BJ (cell line): ENCODE measurements around the genes SIGMAR1, CCL21, DNAJB5 and CCDC107.

DNA sequence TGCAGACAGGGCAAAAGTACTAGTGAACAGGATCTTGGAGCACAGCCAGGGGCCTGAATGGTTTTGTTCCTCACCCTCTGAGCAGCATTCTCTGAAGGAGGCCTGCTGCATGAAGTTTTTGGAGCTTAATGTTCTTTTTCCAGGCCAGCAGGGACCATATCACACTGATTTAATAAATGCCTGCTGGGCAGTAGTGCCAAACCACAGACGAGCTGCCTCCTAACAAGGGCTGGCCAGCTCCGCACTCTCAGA is 16.5 kb downstream of the NUDT2 start:
- CAGE, long polyA plus RNA, result no peak
- RRBS, result no CpG with 5 or more reads among the region's 2 CpGs

DNA sequence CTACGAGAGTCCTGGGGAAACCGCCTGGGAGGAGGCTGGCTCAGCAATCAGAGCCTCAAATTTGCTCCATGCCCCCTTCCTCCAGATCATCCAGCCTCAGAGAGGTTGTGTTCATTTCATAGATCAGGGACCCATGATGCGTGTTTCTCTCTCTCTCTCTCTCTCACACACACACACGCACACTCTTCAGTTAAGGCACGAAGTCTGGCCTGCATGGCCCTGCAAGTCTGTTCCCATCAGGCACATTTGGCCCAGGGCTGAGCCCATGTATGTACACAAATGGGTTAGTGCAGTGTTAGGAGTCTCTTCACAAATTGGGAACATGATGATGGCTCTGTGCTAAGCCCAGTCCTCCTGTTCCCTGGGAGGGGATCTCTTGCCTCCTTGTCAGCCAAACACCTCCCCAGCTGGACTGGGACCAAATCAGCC is 6.8 kb downstream of the MYORG start:
- CAGE, long polyA plus RNA, result no peak
- RRBS, result no CpG with 5 or more reads among the region's 5 CpGs

DNA sequence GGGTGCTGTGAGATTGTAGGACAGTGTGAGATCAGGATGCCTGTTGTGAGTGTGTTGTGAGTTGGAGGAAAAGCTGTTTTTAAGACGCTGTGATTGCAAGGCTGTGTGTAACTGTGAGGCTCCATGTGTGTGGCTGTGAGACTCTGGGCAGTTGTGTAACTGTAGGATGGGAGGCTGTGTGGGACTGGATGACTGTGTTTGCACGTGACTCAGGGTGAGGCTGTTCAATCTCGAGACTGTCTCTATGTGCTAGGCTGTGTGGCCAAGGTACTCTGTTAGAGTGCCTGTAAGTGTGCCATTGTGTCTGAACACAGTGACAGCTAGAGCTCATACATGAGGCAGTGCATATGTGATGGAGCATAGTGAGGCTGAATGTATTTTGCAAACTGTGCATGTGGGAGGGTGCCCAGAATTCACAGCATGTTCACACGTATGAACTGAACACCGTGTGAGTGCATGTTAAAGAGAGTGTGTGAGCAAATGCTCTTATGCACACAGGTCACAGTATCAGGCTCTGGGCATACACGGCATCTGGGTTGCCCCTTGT is 29.3 kb downstream of the CNTFR start:
- CAGE, long polyA plus RNA, result no peak
- RRBS, result no CpG with 5 or more reads among the region's 6 CpGs

DNA sequence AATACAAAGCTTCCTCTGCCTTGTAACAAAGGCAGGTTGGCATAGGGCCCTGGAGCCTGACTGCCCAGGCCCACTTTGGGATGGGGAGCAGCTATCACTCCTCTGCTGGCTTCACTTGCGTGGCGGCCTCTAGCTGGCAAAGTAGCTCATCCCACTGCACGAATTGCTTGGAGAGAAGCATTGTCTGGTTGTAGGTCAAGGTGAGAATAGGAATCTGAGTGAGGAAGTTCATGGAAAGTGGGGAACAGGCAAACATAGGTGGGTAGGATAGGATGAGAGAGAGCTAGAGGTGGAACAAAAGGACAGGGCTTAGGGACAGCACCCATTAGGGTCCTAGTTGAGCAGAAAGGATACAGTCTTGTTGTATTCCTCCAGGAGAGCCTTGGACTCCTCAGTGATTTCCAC is 1.8 kb upstream of the RPP25L start:
- CAGE, long polyA plus RNA, result no peak
- RRBS, result no CpG with 5 or more reads among the region's 3 CpGs

DNA sequence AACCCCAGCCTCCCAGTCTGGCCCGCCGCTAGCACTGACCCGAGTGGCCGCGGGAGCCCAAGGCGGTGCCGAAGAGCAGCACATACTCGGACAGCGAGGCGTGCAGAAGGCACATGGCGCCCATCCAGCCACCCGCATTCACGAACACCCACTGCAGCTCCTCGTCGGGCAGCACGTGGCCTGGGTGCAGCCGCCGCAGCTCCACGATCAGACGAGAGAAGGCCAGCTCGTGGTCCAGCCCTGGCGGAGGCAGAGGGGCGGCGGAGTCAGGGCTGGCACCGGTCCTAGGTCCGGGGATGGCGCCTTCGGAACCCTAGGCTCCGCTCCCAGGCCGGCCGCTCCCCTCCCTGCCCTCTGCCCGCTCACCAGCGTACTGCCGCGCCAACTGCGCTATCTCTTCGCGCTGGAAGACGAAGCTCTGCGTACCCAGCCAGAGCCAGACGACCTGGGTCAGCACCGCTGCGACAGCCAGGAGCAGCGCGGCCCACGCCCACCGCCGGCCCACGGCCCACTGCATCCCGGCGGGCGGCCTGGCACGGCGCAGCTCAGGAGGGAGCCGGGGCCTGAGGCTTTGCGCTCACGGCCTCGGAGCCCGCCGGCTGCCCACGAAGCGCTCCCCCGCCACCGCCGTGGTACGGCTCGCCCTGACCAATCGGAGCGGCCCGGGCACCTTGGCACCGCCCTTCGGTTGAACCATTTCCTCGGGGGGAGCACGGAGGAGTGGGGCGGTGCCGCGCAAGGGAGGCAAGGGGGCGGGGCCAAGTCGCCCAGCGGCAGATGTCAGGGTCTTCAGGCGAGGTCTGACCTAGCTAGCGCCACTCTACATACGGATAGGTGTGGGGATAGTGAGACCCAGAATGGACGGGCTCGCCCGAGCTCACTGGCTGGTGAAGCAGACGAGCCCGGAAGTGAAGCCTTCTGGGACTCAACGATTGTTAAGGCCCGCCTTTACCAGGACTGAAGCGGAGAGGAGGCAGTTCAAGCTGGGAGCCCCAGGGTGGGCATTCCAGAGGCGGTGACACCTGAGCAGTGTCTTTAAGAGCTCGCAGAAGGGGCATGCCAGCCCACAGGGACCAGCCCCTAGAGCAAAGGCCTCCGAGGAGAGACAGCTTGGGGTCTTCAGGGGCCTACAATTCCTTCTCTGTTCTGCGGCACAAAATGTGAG is at the start of gene SIGMAR1:
SIGMAR1 (minus strand) TSS at position 607 of the 1,165 bp plus-strand sequence.
- CAGE, long polyA plus RNA, result start-site peak on the minus strand centred at position 608 of the sequence, 86 bp wide, 116 and 93 reads in 2 replicates
- RRBS, result under 1% methylated on average over 25 of the region's 95 CpGs

GRCh38 chr9:34647489-34648185 is 1.2 kb downstream of the GALT start:
- CAGE, long polyA plus RNA, result no peak
- RRBS, result no CpG with 5 or more reads among the region's 13 CpGs

- CAGE, long polyA plus RNA, result no peak
- RRBS, result no CpG with 5 or more reads among the region's 2 CpGs
These were observed at the start of gene CCL21 for GRCh38 chr9:34710006-34710528. Gene CCL21, minus strand, starts transcription at chr9:34710136.

DNA sequence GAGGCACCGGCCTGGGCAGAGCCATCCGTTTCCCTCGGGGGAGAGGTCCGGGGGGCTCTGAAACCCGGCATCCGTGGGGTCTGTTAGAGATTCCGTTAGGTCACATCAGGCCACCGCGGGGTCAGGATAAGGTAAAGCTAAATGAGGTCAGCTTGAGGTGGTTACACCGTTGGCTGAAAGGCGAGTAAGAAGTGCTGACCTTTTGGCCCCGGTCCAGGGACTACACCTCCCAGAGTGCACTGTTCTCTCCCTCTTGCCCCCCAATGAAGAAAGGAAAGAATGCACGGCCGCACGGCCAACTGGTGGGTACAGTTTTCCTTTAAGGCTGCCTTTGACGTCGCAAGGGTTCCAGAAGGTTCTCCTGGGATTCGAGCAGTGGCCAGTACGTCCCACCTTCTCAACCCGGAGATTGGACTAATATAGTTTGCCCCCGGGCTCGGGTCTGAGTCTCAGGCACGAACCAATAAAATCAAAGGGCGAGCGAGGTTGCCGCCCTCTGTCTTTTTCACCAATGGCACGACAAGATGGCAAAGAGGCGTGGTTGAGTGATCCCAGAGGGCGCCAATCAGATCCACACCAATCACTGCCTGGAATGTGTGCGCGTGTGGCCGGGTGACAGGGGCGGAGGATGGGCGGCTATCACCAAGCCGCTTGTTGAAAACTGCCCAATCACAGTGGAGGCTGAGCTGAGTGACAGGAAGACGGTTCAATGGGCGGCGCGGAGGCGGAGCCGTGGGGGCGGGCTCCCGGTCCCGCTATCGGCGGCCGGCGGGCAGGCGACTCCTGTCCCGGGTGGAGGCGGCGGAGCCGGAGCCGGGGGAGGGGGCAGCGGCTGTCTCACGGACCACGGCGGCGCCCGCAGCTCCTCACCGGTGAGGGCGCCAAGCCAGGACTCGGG is at the start of gene DNAJB5:
DNAJB5 (plus strand) TSS at position 786 of the 898 bp plus-strand sequence.
- CAGE, long polyA plus RNA, result start-site peak on the plus strand centred at position 786 of the sequence, 52 bp wide, 206 and 108 reads in 2 replicates
- RRBS, result under 1% methylated on average over 8 of the region's 63 CpGs

DNA sequence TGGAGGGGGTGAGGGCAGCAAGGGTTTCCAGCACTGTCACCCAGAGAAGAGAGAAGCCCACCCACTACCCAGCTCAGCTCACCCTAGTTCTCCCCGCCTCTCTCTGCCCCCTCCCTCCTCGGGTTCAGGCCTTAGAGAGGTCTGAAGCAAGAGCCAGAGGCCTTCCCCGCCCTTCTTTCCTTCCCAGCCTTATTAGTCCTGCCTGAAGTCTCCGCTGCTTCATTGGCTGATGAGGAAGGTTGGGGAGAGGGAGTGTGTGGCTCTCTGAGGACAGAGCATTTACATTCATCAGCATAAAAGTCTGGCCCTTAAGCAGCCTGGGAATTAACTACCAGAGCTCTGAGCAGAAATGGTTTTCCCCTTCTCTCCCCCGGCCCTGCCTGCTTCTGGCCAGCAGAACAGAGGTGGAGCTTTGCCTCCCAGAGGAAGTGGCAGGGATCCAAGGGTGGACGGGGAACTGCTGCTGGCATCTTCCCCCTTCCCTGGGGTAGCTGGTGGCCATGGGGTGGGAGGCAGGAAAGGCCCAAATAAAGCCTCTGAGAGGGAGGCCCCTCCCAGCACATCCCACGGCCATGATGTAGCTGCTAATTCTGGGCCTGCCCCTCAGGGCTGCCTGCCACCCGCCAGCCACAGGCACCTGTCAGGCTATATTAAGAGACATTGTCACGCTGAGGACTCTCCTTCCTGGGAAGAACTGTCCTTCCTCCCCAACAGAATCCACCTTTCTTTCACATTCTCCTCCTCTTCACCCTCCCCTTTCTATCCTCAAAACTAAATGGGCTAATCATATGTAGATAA is 4.2 kb downstream of the DNAJB5 start:
- CAGE, long polyA plus RNA, result no peak
- RRBS, result no CpG with 5 or more reads among the region's 9 CpGs

DNA sequence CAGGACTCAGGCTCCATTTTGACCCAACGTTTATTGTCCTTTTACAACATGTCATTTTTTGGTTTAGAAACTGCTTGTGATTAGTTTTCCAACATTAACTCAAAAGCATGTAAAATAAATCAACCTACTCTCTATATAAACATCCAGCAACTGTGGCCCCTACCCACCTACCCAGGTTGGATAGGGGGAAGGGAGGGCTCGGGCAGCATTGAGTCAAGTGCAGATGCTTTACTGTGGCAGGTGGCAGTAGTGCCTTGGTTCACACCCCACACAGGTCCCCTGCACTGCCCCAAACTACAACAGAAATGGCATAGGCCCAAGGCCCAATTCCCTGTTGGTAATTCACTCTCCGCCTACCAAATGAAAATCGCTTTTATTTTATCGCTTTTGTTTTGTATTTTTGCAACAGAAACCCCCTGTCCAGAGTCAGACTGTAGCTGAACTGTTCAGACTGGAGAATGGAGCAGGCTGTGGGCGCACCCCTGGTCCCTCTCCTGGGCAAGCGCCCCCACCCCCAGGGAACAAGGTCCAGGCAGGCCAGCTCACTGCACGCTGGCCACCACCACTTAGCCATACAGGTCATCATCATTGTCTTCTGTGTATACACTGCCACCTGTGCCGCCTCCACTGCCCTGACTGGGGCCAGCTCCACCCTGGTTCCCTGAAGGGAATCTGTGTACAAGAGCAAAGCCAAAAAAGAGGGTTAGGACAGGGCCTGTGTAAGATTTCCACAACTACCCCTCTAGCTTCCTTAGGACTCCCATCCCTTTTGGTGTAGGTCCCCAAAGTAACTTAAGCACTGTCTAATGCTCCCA is 14.7 kb downstream of the C9orf131 start:
- CAGE, long polyA plus RNA, result no peak
- RRBS, result no CpG with 5 or more reads among the region's 9 CpGs

GRCh38 chr9:35089005-35089626 is 7.3 kb downstream of the PIGO start:
- CAGE, long polyA plus RNA, result no peak
- RRBS, result no CpG with 5 or more reads among the region's 5 CpGs

- CAGE, long polyA plus RNA, result no peak
- RRBS, result no CpG with 5 or more reads among the region's 3 CpGs
These were observed 13.4 kb downstream of the UNC13B start for GRCh38 chr9:35175118-35175678.

- CAGE, long polyA plus RNA, result no peak
- RRBS, result no CpG with 5 or more reads among the region's 4 CpGs
These were observed 46.9 kb downstream of the UNC13B start for GRCh38 chr9:35208737-35209160.

- CAGE, long polyA plus RNA, result no peak
- RRBS, result no CpG with 5 or more reads among the region's 2 CpGs
These were observed 138.6 kb downstream of the UNC13B start for GRCh38 chr9:35300368-35300801.

DNA sequence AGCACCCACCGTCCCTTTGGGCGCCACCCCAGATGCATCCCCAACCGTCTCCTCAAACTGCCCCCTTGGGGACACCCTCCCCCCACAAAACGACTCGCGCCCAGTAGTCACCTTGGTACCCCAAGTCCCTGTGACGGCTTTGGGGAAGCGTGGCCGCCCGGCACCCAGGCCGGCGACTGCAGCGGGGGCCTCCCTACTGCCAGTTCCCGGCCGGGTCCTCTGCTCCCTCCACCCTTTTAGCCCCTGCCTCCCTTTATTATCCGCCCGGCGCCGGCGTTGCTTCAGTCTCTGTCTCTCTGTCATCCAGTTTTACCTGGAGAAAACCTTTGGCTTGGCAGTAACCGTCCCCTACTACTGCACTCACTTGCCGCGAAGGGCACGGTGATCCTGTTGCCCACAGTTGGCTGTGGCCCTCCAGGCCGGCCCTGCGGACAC is 534 bp downstream of the RUSC2 start:
- CAGE, long polyA plus RNA, result no peak
- RRBS, result under 1% methylated on average over 2 of the region's 26 CpGs

DNA sequence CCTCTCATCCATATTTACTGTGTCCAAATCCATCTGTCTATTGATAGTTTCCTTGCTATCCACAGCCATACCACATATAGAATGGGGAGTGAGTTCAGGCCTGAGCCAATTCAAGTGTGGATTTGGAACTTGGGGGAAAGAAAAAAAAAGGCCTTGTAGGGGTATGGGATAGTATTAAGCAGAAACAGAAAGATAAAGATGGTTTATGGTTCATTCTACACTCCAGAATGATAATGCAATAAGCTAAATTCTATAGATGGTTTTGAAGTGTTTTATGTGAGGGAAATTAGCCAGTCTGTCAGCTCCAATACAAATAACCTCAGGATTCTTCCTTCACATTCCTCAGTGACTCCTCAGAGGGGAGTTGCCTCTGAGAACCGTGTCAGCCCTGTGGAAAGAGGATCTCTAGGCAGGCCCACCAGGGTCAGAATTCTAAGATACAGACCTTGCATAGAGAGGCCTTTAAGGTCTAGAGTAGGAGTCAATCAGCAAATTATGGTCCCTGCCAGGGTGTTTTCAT is 26.5 kb downstream of the RUSC2 start:
- CAGE, long polyA plus RNA, result no peak
- RRBS, result no CpG with 5 or more reads among the region's 1 CpG

GRCh38 chr9:35616849-35617442 is 1.3 kb downstream of the CD72 start:
- CAGE, long polyA plus RNA, result no peak
- RRBS, result 6% methylated on average over 7 of the region's 44 CpGs

- CAGE, long polyA plus RNA, result no peak
- RRBS, result 81% methylated on average over 3 of the region's 36 CpGs
These were observed 1.1 kb upstream of the CCDC107 start for GRCh38 chr9:35656686-35657640.

DNA sequence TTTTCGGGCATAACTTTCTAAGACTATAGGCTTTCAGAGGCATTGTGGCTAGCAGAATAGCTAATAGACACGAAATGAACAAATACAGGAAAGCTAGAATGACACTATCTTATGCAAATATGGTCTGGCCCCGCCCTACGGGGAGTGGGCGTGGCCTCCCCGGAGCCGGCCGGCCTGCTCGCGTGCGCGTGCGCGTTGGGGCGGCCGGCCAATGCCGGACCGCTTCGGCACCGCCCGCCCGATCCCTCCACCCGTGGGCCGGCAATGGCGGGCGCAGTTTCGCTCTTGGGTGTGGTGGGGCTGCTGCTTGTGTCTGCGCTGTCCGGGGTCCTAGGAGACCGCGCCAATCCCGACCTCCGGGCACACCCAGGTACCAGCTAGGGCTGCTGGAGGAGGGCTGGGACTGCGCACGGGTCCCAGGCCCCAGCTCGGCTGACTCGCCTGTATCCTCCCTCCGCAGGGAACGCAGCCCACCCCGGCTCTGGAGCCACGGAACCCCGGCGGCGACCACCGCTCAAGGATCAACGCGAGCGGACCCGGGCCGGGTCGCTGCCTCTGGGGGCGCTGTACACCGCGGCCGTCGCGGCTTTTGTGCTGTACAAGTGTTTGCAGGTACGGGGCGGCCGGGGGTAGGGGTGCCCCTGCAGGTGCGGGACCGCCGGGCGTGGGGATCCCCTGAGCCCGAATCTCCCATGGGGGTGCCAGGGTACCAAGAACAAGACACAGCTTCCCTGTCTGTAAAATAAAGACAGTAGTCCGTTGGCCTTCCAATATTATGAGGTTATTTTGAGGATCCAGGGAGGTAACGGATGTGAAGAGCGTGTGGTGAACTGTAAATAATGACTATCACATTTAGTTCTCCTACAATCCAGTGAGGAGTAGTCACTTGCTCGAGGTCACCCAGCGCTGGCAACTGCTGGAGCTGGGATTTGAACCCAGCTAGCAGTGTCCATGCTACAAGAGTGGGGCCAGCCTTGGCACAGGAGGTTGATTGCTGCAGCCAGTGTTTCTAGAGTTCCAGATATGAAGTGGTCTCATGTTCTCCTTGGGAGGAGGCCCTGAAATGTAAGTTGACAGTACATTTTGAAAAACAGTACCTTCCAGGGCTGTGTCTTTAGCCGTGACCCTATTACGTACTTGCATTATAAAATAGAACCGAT is at the start of gene CCDC107:
CCDC107 (plus strand) TSS at position 177 of the 1,160 bp plus-strand sequence.
- CAGE, long polyA plus RNA, result no peak
- RRBS, result 1% methylated on average over 39 of the region's 73 CpGs

GRCh38 chr9:35661689-35662360 is 3.2 kb downstream of the ARHGEF39 start:
- CAGE, long polyA plus RNA, result no peak
- RRBS, result no CpG with 5 or more reads among the region's 3 CpGs